Cardiac fibroblast (primary cell): ENCODE data around the gene CALHM1.

- RRBS = no CpG with 5 or more reads among the region's 9 CpGs
Measured at GRCh38 chr10:102764799-102765594, 21.2 kb downstream of the WBP1L start.

DNA sequence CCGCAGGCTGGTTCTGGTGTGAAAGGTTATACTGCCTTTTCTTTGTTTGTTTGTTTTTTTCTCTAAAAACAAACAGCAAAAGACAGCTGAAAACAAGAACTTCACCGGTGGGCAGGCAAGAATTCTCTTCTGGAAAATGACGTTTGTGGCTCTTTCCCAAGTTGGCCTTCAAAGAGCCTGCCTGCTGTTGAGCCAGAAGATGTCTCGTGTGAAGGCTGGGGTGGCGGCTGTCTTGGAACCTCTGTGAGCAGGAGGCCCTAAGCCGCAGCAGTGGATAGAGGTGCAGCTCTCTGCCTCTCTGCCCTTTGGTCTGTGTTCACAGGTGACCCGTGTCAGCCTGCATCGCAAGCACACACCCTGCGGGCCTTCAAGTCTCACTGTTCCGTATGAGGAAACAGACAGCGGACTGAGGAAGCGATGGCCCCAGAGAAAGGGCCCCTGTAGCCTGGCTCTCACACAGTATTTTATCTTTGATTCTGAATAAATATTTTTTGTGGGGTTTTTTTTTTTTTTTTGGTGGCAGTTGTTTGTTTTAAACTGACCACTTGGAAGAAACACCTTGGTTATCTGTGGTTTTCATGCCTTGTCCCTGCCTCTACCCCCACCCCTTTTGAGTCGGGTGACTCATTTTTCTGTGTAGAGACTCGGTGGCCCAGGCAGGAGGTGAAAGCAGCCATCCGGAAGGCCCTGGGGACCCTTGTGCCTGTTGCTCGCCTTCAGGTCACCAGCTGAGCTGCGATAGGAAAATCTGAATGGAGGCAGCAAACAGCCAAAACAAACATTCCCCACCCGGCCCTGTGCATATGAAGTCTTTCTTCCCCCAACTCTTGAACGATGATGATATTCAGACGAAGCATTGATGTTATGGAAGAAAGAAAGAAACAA is 23.0 kb downstream of the CYP17A1 start:
- RRBS = no CpG with 5 or more reads among the region's 20 CpGs

GRCh38 chr10:102965325-102966006 is 47.4 kb downstream of the CNNM2 start:
- RRBS = no CpG with 5 or more reads among the region's 7 CpGs

DNA sequence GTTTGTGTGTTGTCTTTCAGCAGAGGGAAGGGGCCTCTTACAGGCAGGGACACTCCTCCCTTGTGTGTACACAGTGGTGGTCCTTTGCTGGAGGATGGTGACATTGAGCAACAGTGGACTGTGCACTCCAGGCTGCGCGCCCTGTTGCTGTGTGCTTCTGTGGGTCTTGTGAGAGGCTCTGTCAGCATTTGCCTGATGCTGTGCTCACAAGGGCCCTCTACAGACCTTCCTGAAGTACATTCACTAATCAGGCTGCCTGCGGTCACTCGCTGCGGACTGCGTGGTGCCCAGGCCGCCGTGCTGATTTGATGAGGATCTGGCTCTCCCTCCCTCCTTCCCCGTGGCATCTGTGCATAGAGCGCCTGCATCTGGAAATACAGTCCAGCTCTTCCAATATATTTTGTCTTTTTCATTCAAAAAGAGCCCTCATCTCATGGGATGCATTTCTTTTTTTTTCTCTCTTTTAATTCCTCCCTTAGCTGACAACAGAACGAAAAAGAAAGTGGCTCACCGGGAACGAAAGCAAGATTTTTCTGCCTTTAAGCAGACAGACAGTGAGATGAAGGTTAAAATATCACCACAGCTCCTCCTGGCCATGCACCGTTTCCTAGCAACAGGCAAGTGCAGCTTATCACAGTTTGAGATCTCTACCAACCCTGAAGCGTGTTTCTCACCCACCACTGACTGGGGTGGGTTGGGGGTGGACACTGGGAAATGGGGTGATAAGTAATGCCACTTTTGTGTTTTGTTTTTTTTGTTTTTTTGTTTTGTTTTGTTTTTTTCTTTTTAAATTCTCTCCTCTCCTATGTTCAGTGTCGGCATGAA is 136.0 kb downstream of the CNNM2 start:
- RRBS = no CpG with 5 or more reads among the region's 16 CpGs

- RRBS = no CpG with 5 or more reads among the region's 6 CpGs
Measured at GRCh38 chr10:103138195-103138763, 54.8 kb downstream of the NT5C2 start.

DNA sequence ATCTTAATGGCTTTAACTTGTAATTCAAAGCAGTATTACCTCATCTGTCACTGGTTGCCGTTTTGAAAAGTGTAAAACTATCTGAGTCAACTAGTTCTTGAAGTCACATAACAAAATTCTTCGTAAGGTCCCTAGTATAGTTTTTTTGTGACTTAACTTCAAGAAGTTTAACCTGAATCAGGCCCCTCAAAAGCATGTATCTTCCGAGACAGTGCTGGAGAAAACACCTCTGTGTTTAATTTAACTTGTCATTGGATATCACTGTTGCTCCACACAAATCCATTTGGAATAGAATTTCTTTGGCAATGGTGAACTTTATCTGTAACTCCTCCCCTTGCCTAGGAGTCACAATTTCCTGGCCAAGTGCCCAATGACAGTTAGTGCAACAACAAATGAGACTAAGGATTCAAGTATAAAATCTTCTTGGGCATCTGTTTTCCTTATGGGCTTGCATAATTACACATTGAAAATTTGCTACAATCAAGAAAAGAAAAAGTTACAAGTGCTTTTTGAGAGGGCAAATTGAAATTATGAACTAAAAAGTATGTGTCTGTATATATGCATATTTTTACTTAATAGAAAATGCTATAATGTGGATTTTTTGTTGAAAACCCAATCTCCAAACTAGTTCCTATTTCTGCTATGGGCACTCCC is 47.0 kb downstream of the NT5C2 start:
- RRBS = no CpG with 5 or more reads among the region's 3 CpGs

DNA sequence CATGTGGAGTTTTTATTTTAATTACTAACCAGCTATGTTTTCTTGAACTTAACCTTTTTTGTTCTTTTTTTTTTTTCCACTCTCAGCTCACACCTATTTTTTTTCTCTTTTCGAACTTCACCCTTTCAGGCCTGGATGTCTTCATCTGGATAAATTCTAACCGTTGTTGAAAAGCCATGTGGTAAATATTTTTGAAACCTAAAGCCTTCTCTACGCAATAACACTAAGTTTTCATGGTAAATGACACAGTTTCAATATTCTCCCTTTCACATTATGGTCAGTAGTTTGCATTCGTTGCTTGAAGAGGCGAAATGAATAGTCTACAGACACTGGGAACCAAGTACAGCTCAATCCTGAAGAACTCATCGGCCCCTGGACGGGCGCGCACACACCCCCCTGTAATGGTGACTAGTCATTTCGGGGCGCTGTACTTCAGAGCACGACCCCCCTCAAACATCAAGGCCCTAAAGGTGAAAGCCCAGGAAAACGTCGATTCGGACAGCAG is 1.1 kb downstream of the NT5C2 start:
- RRBS = no CpG with 5 or more reads among the region's 15 CpGs

- RRBS = no CpG with 5 or more reads among the region's 14 CpGs
Measured at GRCh38 chr10:103394110-103394596, 2.1 kb downstream of the ATP5MK start.

DNA sequence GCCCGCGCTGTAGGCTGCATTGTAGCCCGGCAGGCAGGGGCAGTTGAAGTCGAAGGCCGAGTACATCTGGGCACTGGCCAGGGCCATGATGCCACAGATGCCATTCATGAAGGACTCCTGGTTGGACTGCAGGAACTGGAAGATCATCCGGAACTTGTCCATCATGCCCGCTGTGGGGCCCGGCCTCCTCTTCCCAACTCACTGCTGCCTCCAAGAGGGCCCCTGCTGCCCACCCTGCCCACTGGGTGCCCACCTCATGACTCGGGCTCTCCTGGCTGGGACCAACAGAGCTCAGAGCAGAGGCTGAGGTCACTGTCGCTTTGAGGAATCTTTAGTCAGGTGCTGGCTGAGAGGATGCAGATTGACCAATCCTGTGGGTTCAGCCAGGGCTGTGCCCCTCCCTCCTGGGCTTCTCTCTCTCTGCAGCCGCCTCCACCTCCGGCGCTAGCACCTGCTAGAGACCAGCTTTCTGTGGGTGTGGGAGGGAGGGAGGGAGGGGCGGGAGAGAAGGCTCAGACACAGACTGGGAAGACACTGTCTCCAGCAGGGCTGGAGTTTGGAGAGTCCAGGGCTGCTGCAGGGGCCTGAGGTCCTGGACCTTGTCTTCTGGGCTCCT is at the start of gene CALHM1:
TSS of gene CALHM1 (minus strand) at position 314 of the 616 bp plus-strand sequence.
- RRBS = no CpG with 5 or more reads among the region's 14 CpGs

- RRBS = no CpG with 5 or more reads among the region's 9 CpGs
Measured at GRCh38 chr10:103476177-103476828, 2.7 kb downstream of the CALHM3 start.

- RRBS = no CpG with 5 or more reads among the region's 18 CpGs
Measured at GRCh38 chr10:103598062-103599291, 105.0 kb downstream of the NEURL1 start.

- RRBS = no CpG with 5 or more reads among the region's 20 CpGs
Measured at GRCh38 chr10:103618534-103619500, 125.3 kb downstream of the NEURL1 start.

GRCh38 chr10:103653442-103654380 is 160.2 kb downstream of the NEURL1 start:
- RRBS = no CpG with 5 or more reads among the region's 12 CpGs

DNA sequence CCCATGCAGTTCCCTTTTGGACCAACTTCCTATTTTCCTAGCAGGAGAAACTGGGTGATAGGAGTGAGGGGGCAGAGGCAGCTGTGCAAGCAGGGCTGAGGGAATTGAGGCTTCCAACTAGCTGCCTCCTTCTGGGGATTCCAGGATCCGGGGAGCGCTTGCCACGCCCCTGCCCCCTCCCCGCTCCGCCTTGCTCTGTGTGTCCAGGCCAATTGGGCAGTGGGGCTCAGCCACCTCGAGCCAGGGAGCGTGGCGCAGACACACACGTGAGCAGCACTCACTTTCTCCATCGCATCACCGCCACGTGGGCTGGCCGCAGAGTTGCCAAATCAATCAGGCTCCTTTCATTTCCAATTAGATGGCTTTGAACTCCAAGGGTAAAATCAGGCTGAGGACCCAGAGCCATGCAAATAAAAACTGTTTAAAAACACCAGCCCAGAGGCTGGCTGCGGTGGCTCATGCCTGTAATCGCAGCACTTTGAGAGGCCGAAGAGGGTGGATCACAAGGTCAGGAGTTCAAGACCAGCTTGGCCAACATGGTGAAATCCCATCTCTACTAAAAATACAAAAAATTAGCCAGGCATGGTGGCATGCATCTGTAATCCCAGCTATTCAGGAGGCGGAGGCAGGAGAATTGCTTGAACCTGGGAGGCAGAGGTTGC is 173.2 kb downstream of the SH3PXD2A start:
- RRBS = no CpG with 5 or more reads among the region's 17 CpGs

DNA sequence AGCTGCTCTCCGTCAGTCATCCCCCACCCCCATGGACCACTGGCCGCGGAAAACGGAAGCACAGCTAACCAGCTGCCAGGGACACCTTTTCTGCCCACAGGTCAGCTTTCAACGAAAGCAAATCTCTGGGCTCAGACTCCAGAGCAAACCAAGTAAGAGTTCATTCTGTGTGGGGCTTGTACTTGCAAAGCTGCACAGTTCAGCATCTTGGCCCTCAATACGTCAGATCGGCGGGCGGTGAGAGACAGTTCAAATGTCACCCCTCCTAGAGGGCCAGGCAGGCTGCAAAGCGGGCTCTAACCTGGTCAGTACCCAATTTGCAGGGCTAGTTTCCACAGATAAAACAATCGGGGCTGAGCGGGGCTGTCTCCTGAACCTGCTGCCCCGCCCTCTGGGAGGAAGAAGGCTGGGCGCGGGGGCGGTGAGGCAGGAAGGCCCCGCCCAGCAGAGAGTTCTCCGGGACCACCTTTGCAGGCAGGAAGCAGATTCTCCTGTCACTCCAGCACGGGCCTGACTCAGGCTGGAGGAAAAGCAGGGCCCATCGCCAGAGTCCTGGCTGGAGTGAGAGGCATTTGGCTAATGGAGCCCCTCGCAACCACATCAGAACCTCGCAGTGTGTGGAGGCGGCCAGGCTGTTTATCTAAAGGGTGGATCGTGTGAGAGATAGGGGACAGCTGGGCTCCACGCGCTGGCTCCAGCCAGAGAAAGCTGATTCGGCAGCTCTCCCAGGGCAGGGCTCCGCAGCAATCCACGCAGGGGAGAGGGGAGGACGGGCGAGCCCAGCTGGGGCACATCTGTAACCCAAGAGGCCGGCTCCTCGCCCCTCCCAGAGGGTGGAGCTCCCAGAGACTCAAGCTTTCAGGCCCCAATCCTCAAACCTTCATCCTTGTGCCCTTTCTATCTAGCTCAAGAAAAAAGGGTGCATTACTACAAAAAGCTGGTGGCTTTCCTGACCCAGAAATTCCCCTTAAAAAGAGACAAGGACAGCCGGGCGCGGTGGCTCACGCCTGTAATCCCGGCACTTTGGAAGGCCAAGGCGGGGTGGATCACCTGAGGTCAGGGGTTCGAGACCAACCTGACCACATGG is 83.1 kb downstream of the SH3PXD2A start:
- RRBS = no CpG with 5 or more reads among the region's 40 CpGs

DNA sequence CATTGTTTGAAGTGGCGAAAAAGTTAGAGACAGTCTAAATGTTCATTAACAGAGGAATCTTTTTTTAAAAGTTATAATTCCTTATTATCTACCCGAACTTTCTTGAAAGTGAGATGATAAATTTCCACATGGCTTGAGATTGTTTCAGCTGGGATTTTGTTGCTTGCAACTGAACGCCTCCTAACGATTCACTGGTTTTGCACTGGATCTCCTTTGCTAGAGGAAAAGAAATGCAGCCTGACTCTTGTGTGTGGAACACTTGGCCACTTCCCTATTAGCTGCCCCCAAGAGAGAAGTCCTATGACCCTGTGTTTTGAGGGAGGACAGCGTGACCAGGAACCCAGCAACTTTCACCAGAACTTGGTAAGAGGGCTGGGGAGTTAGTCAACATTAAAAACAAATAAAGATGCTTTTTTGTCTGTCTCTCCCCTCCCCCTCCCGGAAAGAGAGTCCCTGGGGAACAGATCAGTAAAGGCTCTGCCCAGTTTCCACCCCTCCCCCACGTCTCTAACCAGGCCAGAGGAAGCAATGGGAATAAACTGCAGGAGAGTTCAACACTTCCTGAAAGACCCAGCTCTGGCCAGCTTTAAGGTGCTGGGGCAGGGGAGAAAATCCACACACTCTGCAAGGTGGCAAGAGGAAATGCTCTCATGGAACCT is 21.7 kb downstream of the SH3PXD2A start:
- RRBS = no CpG with 5 or more reads among the region's 7 CpGs

GRCh38 chr10:103916334-103916744 is 1.6 kb downstream of the STN1 start:
- RRBS = no CpG with 5 or more reads among the region's 2 CpGs

DNA sequence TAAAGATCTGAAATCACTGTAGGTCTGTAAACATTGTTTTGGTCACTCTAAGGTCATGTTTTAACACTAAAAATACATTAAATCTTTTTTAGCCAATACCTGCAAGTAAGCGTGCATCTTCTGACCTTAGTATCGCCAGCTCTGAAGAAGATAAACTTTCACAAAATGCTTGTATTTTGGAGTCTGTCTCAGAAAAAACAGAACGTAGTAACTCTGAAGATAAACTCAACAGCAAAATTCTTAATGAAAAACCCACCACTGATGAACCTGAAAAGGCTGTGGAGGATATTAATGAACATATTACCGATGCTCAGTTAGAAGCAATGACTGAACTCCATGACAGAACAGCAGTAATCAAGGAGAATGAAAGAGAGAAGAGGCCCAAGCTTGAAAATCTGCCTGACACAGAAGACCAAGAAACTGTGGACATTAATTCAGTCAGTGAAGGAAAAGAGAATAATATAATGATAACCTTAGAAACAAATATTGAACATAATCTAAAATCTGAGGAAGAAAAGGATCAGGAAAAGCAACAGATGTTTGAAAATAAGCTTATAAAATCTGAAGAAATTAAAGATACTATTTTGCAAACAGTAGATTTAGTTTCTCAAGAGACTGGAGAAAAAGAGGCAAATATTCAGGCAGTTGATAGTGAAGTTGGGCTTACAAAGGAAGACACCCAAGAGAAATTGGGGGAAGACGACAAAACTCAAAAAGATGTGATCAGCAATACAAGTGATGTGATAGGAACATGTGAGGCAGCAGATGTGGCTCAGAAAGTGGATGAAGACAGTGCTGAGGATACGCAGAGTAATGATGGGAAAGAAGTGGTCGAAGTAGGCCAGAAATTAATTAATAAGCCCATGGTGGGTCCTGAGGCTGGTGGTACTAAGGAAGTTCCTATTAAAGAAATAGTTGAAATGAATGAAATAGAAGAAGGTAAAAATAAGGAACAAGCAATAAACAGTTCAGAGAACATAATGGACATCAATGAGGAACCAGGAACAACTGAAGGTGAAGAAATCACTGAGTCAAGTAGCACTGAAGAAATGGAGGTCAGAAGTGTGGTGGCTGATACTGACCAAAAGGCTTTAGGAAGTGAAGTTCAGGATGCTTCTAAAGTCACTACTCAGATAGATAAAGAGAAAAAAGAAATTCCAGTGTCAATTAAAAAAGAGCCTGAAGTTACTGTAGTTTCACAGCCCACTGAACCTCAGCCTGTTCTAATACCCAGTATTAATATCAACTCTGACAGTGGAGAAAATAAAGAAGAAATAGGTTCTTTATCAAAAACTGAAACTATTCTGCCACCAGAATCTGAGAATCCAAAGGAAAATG is 35.6 kb downstream of the SLK start:
- RRBS = no CpG with 5 or more reads among the region's 7 CpGs

DNA sequence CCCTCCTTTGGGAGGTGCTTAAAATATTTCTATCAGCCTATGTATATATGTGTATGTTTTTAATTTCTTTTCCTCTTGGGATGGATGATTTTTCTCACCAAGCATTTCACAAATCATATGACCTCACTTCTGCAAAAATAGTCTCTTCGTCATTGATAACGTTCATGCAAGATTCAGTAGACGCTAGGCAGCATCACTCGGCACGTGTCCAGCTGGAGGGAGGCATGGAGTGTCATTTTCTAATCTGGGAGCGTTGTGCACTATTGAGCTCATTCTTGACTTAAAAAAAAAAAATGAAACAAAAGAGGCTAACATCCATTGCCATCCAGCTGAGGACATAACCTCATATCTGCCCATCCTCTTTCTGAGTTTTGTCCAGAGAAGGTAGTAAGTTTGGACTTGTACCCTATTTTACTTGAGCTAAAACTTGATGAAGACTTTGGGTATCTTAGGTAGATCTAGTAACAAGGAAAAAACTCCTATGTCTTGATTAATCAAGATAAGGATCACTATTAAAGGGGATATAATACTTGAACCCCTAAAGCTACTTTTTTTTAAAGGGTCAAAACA is 56.1 kb downstream of the COL17A1 start:
- RRBS = no CpG with 5 or more reads among the region's 6 CpGs

DNA sequence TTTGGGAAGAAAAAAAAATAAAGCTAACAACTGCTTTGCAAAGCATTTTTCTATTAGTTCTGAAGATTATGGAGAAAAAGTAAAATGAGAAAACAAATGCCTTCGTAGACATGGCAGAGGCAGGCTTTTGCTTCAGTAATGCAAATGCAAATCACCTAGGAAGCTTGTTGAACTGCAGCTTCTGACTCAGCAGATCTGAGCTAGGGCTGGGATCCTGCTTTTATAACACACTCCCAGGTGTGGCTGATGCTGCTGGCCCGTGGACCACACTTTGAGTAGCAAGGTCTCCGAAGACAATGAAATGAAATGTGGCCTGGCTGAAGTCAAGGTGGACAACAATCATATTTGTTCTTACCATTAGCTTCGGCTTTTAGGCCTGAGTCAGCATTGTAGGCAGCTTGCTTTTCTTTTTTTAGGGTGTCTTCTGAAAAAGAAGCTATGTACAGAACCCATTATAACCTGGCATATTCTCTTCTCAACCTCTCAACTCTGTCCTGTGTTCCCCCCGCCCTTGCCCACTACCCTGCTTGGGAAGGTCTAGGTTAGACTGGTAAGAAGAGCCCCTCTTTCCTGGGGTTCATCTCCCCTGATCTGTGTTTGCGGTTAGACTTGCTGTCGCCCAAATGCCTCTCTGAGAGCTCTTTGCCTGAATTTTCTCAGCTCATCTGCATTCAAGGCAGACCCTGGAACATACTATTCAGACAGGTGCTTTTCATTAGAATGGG is 26.2 kb downstream of the COL17A1 start:
- RRBS = no CpG with 5 or more reads among the region's 7 CpGs